SK-MEL-5 (cell line): ENCODE results near the genes UBQLN1, RMI1, SLC28A3 and ISCA1.

RAMPAGE:
- cytosol, long total RNA: start-site peak on the plus strand at chr9:83708004-83708044, 24 and 23 reads in 2 replicates; start-site peak on the plus strand at chr9:83708233-83708295, 40 and 21 reads in 2 replicates
- long total RNA: start-site peak on the plus strand at chr9:83707990-83708020, 29 and 24 reads in 2 replicates
- nucleus, long total RNA: start-site peak on the minus strand at chr9:83707903-83707991, 41 and 138 reads in 2 replicates
These were observed at the start of gene UBQLN1 for GRCh38 chr9:83707863-83708491. Gene UBQLN1 (minus strand): TSS chr9:83707958.

DNA sequence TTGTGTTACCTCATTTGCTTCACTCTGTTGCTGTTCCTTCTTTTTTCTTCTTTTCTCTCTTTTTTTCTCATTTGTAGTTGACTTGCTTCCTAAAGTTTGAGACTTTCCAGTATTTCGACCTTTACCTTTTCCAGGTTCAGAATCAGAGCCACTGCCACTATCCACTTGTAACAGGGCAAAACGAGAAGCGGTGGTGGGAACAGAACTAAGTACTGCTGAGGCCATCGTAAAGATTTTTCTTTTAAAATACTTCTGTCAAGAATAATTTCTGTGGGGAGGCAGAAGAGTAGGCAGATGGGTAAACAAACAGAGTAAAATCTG is 11.3 kb downstream of the GKAP1 start:
RAMPAGE:
- cytosol, long total RNA: no peak
- long total RNA: no peak
- nucleus, long total RNA: no peak

DNA sequence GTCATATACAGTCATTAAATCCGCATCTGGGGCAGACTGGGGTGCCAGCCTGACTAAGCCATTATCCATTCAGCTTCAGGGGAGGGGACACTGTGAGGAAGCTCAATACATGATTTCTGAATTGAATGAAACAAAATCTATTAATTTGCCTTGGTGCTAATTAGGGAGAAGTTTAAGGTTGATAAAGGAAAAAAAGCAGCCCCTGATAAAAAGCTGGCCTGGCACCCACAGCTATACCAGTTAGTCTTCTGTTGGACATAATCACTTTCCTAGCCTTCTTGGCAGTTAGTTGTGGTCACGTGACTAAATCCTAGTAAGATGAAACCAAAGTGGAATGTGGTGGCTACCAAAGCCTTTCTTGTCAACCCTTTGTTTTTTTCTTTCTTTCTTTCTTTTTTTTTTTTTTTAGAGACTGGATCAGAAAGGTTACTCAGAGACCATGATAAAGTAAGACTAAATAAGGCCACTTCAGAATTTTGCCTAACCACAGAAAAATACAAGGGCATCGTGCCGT is 13.9 kb upstream of the KIF27 start:
RAMPAGE:
- cytosol, long total RNA: no peak
- long total RNA: no peak
- nucleus, long total RNA: no peak

RAMPAGE:
- cytosol, long total RNA: no peak
- long total RNA: no peak
- nucleus, long total RNA: no peak
These were observed 9.7 kb upstream of the C9orf64 start for GRCh38 chr9:83965964-83966933.

GRCh38 chr9:83976000-83976650 is 3.9 kb downstream of the HNRNPK start:
RAMPAGE:
- cytosol, long total RNA: no peak
- long total RNA: no peak
- nucleus, long total RNA: no peak

DNA sequence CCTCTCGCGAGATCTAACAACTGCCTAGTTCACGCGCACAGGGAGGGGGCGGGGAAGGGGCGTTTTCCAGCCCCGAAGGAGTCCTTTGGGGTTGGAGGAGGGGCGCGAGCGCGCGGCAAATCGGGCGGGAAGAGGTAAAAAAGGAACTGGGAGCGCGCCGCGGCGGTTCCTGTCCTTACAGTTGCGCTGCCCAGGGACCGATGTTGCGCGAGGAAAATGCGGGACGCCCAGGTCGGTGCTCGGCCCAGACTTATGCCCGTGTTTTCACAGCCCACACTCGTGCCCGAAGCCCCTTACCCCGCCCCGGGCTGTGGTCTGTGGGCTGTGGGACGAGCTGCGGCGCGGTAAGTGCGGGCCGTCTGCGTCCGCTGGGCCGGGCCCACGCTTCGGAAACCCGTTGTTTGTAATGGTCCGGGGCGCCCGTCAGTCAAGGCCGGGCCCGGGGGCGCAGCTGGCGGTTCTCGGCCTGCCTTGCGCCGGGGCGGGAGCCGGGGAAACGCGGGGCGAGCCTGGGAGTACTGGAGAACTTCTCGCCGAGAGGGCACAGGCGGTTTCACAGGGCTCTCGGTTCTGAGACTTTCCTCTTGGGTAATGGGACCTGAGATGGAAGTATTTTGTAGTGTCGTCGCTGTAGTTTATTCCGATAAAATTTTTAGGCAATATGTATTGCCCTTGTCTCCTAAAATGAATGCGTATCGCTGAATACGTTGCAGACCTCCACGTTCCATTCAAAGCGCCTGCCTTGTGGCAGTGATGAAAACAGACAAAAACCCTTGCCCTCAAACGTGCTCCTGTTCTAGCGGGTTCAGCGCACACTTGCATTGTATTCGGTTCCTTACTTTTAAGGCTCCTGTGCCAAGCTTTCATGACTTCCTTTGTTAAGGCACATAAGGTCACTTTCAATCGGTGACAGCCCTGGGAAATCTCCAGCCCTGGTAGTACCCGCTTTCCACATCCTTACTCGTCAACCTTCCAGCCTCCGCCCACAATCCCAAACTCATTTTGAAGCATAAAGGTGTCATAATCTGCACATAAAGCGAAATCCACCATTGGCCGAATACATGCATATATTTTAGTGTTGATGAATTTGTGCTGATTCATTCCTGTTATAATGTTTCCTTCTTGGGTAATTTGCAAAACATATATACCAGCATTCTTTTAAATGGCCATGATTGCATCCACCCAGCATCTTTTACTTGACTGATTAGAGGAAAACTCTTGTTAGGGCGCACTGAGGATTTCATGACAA is at the start of gene RMI1:
Gene RMI1 (plus strand): TSS at position 145 of the 1,249 bp plus-strand sequence.
RAMPAGE:
- cytosol, long total RNA: start-site peak on the plus strand centred at position 127 of the sequence, 104 bp wide, 31 and 117 reads in 2 replicates
- long total RNA: start-site peak on the plus strand centred at position 111 of the sequence, 78 bp wide, 61 and 41 reads in 2 replicates
- nucleus, long total RNA: no peak

DNA sequence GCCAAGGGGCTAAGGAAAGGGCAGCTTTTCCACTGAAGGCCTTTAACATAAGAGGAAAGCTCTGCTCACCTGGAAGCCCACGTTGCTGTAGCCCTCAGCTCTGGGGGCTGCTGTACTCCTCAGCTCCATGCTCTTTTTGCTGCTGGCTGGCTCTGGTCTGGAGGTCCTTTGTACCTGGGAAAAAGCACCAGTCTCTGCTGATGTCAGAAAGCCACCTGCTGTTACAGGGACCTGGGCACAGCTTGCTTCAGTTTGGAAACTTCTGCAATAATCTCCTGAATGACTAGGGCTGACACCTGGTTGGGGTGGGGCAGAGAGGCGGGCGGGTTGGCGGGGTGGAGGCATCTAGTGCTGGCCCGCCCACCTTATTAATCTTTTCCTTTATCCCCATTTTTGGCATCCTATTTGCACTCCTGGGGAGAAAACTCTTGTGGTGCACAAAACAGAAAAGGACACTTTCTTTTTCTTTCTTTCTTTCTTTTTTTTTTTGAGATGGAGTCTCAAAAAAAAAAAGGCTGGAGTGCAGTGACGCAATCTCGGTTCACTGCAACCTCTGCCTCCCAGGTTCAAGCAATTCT is at the start of gene SLC28A3:
Gene SLC28A3 (minus strand): TSS at position 254 of the 578 bp plus-strand sequence.
RAMPAGE:
- cytosol, long total RNA: no peak
- long total RNA: no peak
- nucleus, long total RNA: no peak

DNA sequence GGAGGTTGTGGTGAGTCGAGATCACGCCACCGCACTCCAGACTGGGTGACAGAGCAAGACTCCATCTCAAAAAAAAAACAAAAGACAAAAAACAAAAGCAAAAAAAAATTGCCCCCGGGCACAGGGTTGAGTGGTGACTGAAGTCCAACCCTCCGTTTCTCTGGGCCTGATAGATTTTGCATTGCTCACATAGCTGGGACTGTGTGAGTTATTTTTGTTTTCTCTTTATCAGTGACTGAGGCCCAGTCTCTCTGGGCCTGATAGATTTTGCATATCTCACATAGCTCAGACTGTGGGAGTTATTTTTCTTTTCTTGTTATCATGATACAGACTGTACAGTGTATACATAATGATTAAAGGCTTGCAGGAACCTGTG is 2.5 kb upstream of the SLC28A3 start:
RAMPAGE:
- cytosol, long total RNA: no peak
- long total RNA: no peak
- nucleus, long total RNA: no peak

DNA sequence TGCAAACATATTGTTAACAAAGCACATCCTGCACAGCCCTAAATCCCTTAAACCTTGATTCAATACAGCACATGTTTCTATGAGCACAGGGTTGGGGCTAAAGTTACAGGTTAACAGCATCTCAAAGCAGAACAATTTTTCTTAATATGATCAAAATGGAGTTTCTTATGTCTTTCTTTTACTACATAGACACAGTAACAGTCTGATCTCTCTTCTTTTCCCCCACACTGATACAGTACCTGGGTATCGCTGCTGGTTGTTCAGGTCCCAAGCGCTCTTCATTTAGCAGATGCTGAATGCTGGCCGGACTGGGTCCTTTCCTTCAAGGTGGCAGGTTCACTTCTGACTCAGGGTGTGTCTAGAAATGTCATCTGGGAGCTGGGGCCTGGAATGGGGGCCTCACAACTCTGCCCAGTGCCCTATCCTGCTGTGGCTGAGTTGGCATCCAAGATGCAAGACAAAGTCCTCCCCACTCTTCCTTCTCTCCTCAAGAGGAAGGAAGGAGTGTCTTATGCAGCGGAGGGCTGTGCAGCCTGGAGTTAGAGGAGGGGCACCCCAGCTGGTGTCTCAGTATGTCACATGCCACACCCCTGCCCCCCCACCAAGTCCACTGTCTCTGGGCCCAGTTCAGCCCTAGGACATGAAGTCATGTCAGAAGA is 27.8 kb upstream of the SLC28A3 start:
RAMPAGE:
- cytosol, long total RNA: no peak
- long total RNA: no peak
- nucleus, long total RNA: no peak

GRCh38 chr9:84668066-84669067 is 1.2 kb upstream of the NTRK2 start:
RAMPAGE:
- cytosol, long total RNA: no peak
- long total RNA: no peak
- nucleus, long total RNA: no peak

GRCh38 chr9:84851908-84852340 is 182.4 kb downstream of the NTRK2 start:
RAMPAGE:
- cytosol, long total RNA: no peak
- long total RNA: no peak
- nucleus, long total RNA: no peak

DNA sequence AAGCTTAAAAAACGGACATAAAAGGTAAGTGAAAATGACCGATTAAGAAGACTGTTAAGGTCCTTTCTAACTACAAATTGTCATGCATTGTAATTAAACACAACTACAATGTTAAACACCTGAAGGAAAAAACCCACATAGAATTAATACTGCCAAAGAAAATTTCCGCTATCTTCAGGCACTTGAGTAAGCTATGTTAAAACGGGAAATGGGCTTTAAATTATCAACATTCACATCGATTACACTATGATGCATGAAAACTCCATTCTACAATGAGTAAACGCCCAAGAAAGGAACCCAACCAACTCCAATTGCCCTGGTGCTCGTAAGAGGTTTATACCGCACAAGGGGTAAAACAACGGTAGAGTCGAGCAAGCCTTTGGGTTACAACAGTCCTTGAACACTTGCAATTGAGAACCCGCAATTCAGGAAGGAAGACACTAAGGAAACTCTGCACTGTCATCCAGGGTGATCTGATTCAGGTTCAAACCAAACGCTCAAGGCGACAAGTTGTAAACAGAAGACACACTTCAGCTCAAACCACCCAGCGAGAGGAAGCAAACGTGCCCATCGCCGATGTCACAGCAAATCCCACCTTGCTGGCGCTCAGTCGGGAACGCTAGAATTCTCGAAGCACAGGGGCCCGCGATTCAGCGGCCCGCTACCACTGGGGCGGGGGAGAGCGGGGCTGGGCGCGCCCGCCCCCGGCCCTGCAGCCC is 917 bp downstream of the AGTPBP1 start:
RAMPAGE:
- cytosol, long total RNA: no peak
- long total RNA: no peak
- nucleus, long total RNA: no peak

GRCh38 chr9:86282464-86283574 is at the start of gene ISCA1:
Gene ISCA1 (minus strand): TSS chr9:86282538.
RAMPAGE:
- cytosol, long total RNA: start-site peak on the minus strand at chr9:86282498-86282575, 530 and 744 reads in 2 replicates
- long total RNA: start-site peak on the minus strand at chr9:86282524-86282575, 268 and 546 reads in 2 replicates
- nucleus, long total RNA: start-site peak on the minus strand at chr9:86282507-86282538, 101 and 20 reads in 2 replicates

DNA sequence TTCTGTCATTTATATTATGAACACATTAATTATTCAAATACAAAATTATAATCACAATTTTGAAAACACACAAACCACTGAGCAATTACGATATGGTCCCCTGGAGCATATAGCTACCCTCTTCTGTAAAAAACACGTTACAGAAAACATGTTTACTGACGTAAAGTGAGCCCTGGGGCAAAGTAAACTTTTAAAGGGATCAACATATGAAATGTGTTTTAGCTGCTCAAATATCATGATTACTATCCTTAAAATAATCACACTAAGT is 2.0 kb downstream of the TUT7 start:
RAMPAGE:
- cytosol, long total RNA: no peak
- long total RNA: no peak
- nucleus, long total RNA: no peak

DNA sequence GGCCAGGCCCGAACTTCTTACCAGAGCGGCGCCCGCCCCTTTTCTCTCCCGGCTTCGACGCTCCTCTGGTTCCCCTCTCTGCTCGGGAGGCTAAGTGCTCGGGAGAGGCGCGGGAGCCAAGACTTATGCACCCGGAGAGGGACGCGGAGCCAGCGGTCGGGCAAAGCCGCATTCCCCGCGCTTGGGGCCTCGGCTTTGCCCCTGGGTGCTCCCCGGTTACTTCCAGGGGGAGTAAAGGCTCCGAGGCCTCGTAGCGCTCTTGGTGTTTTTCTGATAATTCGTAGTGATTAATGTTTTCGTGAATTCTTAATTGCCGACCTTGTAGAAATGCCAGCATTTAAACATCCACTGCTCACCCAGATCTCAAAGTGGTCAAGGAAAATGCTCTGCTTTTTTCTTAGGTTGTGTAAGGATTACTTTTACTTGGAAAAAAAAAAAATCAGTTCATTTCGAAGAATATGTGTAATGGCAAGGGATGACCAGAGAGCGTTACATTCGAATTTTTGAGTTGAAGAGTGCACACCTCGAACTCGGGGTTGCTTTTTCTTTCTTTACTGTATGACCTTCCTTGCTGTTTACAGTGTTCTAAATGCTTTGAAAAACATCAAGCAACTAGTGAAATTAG is 636 bp upstream of the TUT7 start:
RAMPAGE:
- cytosol, long total RNA: no peak
- long total RNA: no peak
- nucleus, long total RNA: no peak

RAMPAGE:
- cytosol, long total RNA: no peak
- long total RNA: no peak
- nucleus, long total RNA: no peak
These were observed 52.9 kb upstream of the TUT7 start for GRCh38 chr9:86407019-86407638.

RAMPAGE:
- cytosol, long total RNA: no peak
- long total RNA: no peak
- nucleus, long total RNA: no peak
These were observed 82.1 kb upstream of the TUT7 start for GRCh38 chr9:86436377-86436692.

DNA sequence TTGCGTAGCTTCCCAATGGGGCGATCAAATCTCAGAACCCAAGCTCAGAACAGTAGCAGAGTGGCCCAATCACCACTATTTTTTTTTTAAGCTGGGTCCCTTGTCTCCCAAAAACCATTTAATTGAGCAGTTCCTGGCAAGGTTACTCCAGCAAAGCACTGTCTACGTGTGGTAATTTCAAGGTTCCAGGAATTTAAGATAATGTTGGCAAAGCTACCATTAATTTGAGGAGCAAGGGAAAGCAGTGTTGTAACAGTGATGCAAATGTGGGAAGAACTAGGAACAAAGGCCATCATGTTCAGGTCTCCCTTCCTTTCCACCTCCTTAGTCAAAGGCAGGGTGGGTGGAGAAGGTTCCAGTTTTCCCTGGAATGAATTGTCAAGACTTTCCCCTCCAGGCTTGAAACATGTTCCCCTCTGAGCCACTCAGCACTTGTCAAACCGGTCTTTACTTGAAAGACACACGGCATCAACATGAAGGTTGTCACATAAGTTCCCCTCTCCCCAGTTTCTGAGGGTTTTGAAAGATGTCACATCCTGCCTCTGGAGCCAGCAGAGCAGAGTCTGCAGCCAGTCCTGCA is 226.1 kb downstream of the GAS1 start:
RAMPAGE:
- cytosol, long total RNA: no peak
- long total RNA: no peak
- nucleus, long total RNA: no peak

DNA sequence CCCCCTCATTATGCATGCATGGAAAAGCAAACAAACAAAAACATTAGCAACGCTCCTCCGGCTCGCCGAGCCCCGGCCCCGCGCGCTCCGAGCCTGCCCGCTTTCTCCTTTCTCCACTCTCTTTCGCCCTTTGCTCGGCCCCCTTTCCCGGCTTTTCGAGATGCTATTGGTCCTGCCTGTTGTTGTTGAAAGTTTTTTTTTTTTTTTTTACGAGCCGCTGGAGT is 181 bp upstream of the GAS1 start:
RAMPAGE:
- cytosol, long total RNA: no peak
- long total RNA: no peak
- nucleus, long total RNA: no peak

DNA sequence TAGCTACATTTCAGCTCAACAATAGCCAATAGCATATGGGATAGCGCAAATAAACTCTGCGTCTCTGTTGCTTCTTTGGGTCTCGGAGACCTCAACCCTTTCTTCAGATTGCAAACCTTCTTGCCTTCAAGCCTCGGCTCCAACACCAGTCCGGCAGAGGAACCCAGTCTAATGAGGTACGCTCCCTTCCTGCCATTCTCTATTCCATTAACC is 634 bp upstream of the DAPK1 start:
RAMPAGE:
- cytosol, long total RNA: no peak
- long total RNA: no peak
- nucleus, long total RNA: no peak